Ovary (tissue), 7 donors: ENCODE results near the gene UNC13C.

GRCh38 chr15:52679772-52679995 lies 496 bp upstream of the ATOSA start:
- PRO-cap, 7 experiments = peak in 2 of 7 experiments; most common plus-strand start chr15:52679856 (in 2)
- RAMPAGE, long total RNA, 2 experiments = no peak in any of the 2 experiments

GRCh38 chr15:52679996-52680342 lies 781 bp upstream of the ATOSA start:
- PRO-cap, 7 experiments = no peak in any of the 7 experiments
- RAMPAGE, long total RNA, 2 experiments = no peak in any of the 2 experiments

- PRO-cap, 7 experiments = peak in 2 of 7 experiments; most common plus-strand start chr15:53978274 (in 1)
- RAMPAGE, long total RNA, 2 experiments = start-site peak on the plus strand in 1 of 2 experiments, at chr15:53978345-53978452 at its widest, 26 reads per replicate
Measured at GRCh38 chr15:53978113-53979015, at the start of gene UNC13C. UNC13C (plus strand) TSS chr15:53978441.

GRCh38 chr15:54015000-54015670 lies 36.9 kb downstream of the UNC13C start:
- PRO-cap, 7 experiments = no peak in any of the 7 experiments
- RAMPAGE, long total RNA, 2 experiments = no peak in any of the 2 experiments

DNA sequence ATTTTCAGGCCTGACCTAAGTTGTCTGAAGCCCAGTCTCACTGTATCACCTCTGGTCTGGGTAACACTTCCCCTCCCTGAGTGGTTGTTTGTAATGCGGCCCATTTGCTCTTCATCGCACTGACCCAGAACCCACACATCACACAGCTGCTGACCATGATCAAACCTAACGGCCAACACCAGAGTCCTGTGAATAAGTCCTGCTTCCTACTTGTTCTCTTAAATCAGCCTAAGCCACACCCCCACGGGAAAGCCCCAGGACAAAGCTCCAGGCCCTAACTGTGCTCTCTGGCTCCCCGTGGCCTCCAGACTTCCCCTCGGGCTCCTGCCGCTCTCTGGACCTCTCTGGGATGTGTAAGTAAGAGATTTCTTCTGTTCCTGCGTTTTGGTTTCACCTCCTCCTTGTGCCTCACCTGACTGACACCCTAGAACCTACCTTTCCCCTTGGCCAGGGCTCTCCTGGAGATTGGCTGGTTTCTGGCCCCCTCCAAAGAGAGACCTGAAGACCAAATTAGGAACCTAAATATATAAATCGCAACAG lies 605.5 kb downstream of the UNC13C start:
- PRO-cap, 7 experiments = no peak in any of the 7 experiments
- RAMPAGE, long total RNA, 2 experiments = no peak in any of the 2 experiments

GRCh38 chr15:55250936-55251560 lies 38.6 kb downstream of the RAB27A start:
- PRO-cap, 7 experiments = no peak in any of the 7 experiments
- RAMPAGE, long total RNA, 2 experiments = no peak in any of the 2 experiments

- PRO-cap, 7 experiments = no peak in any of the 7 experiments
- RAMPAGE, long total RNA, 2 experiments = no peak in any of the 2 experiments
Measured at GRCh38 chr15:55910565-55911104, 82.8 kb downstream of the NEDD4 start.

- PRO-cap, 7 experiments = peak in 3 of 7 experiments; most common minus-strand start chr15:55917136 (in 3)
- RAMPAGE, long total RNA, 2 experiments = no peak in any of the 2 experiments
Measured at GRCh38 chr15:55916971-55917535, 76.4 kb downstream of the NEDD4 start.

- PRO-cap, 7 experiments = peak in 3 of 7 experiments; most common plus-strand start chr15:56007176 (in 1); most common minus-strand start chr15:56007249 (in 2)
- RAMPAGE, long total RNA, 2 experiments = no peak in any of the 2 experiments
Measured at GRCh38 chr15:56006893-56007325, 13.5 kb upstream of the NEDD4 start.

- PRO-cap, 7 experiments = no peak in any of the 7 experiments
- RAMPAGE, long total RNA, 2 experiments = no peak in any of the 2 experiments
Measured at GRCh38 chr15:56176854-56177403, 66.8 kb downstream of the RFX7 start.

DNA sequence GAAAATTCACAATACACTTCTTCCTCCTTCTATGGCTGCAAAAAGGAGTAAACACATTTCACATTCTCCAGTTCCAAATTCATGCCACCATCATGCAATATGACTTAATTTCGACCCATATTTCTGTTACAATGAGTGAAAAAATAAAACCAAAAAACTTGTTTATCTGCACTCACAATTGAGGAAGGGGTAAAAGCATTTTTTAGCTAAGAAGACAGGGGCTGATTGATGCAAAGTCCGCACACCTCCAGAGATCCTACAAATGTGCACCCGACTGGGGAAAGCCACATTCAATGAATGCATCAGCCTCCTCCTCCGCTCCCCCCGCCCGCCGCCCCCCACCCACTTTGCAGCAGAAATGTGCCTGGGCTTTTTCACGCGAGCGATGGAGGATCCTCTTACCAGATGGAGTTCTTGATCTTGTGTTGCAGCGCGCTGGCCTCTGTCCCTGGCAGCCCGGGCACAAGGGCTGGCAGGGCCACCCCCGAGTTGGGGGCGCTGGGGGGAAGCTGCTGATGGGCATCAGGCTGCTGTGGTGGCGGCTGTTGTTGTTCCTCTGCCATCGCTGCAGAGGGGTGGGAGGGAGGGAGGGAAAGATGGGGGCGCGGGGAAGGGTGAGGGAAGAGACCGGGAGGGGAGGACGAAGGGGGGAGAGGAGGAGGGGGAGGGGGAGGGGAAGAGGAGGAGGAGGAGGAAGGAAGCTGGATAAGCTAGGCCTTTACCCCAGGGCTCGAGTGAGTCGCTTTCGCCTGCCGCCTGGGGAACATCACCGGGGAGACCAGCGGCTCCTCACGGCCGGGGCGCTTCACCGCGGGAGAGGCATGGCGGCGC lies 741 bp downstream of the RFX7 start:
- PRO-cap, 7 experiments = peak in 7 of 7 experiments; most common plus-strand start position 737 of the sequence (in 5); most common minus-strand start position 550 of the sequence (in 1)
- RAMPAGE, long total RNA, 2 experiments = no peak in any of the 2 experiments

GRCh38 chr15:56968920-56969887 lies 50.8 kb downstream of the TCF12 start:
- PRO-cap, 7 experiments = no peak in any of the 7 experiments
- RAMPAGE, long total RNA, 2 experiments = no peak in any of the 2 experiments

- PRO-cap, 7 experiments = no peak in any of the 7 experiments
- RAMPAGE, long total RNA, 2 experiments = no peak in any of the 2 experiments
Measured at GRCh38 chr15:56985362-56986019, 67.0 kb downstream of the TCF12 start.

GRCh38 chr15:57184940-57185785 lies 191.1 kb upstream of the CGNL1 start:
- PRO-cap, 7 experiments = no peak in any of the 7 experiments
- RAMPAGE, long total RNA, 2 experiments = no peak in any of the 2 experiments

DNA sequence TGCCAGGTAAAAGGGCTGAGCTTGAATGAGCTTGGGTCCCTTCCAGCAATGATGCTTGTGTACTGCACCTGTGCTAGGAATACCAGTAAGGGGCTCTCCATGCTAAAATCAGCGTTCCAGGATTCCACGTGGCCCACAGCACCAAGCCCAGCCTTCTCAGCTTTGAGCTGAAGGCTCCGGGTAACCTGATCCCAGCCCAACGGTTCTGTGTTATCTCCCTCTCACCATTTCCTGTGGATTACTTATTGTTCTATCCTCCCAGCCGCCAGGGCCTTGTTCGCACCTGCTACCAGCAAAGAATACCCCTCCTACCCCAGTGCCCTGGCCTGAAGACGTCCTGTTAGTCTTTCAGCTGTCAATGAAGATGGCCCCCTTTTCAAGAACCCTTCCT lies 54.2 kb upstream of the CGNL1 start:
- PRO-cap, 7 experiments = no peak in any of the 7 experiments
- RAMPAGE, long total RNA, 2 experiments = no peak in any of the 2 experiments

DNA sequence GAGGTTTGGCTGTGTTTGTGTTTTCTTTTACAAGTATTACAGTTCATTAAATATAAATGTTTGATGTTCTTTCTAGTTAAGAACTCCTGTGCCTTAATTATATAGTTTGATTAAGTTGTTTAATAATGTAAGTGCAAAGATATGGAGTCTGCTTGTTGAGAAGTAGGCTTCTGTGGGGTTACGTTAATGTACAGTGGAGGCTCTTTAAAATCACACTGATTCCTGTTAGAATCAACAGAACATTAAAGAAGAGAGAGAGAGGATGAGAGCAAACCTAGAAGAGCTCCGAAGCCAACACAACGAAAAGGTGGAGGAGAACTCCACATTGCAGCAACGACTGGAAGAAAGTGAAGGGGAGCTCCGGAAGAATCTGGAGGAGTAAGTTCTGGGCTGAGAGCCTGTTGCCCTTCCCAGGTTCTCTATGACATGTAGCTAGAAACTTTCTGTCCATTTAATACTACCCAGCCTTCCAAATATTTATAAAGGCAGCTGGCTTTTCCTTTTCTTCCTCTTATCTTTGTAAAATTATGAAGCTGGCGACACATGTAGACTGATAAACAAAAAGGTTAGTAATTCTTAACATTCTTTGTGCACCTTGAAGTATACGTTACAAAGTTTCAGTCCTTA lies 75.7 kb downstream of the CGNL1 start:
- PRO-cap, 7 experiments = no peak in any of the 7 experiments
- RAMPAGE, long total RNA, 2 experiments = no peak in any of the 2 experiments

DNA sequence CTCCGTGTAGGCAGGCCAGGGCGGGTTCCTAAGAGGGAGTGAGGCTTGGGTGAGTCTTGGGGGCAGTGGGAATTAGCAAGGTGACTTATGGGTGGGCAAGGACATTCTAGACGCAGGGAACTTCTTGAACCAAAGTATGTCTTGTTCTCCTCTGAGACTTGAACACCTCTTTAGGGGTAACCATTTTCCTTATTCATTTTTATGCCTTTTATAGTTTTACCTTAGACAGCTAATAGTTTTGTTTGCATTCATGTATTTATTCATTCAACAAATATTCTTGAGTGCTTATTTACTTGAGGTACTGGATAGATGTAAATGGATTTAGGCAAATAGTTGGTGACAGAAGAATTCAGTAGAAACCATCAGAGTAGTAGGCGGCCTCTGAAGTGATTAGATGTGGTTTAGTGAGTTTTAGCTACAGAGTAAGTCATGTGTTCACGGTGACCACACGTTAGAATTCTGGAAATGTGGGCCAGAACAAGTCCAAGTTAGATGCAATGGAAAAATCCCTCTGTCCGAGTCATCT lies 100.0 kb downstream of the CGNL1 start:
- PRO-cap, 7 experiments = no peak in any of the 7 experiments
- RAMPAGE, long total RNA, 2 experiments = no peak in any of the 2 experiments

DNA sequence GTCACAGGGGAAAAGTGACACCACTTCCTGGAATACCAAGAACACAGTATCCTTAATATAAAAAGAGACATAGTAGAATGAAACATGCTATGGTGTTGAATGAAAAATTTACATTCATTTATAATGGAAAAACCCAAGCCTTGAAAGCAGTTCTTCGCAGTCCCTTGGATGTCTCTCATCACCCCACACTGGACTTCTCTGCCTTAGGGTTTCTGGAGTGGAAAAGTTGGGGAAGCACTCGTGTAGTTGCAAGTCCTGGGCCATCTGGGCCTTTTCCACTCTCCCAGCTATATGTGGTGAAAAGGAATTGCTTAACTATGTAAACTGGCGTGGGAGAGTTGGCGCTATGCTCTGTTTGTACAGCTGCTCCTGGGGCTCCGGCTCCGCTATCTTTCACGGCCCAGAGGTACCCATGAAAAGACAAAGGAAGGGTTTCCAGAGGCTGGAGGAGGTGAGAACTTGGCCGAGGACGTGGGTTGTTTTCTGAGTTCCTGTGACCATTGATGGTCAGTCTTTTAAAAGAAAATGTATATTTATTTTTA lies 81.1 kb upstream of the MYZAP start:
- PRO-cap, 7 experiments = no peak in any of the 7 experiments
- RAMPAGE, long total RNA, 2 experiments = no peak in any of the 2 experiments

DNA sequence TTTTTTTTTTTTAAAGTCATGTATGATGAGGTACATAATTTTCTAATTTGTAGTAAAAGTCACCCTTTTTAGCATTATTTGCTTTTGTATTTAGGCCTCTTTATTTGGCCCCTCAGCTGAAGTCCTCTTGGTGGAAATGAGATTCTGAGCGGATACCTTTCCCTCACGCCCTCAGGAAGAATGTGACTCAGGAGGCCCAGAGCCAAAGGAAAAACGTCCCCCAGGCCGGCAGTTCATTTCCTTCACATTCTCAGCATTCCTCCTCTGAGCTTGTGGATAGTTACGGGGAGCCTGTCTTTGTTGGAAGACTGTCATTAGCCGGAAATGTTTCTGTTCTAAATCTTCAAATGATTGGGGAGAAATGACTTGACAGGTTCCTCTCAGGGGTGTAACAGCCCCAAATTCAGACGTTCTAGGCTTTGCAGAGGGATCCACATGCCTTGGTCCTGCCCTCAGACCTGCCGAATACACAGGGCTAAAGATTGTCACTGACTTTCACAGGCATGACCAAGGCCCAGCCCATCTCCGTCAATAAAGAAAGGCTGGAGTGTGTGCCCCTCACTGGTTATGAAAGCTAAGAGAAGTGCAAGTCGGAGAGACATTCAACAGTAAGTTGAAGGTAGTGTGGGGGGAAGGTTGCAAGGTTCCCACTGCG lies 39.9 kb upstream of the MYZAP start:
- PRO-cap, 7 experiments = peak in 1 of 7 experiments; most common plus-strand start position 406 of the sequence (in 1); most common minus-strand start position 137 of the sequence (in 1)
- RAMPAGE, long total RNA, 2 experiments = no peak in any of the 2 experiments

- PRO-cap, 7 experiments = no peak in any of the 7 experiments
- RAMPAGE, long total RNA, 2 experiments = no peak in any of the 2 experiments
Measured at GRCh38 chr15:57586951-57587583, 4.6 kb upstream of the MYZAP start.